Mesothelial cell of epicardium (in vitro differentiated cells): Measurements from ENCODE around the gene TDRD1.

DNA sequence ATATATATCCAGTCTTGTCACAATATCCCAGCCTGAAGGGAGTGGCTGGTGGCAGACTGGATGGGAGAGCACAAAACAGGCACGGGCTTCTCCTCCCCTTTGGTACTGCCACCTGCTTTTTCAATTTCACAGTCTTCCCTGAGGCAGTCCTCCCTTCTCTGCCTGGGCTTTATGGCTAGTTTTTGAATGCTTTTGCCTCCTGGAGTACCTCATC is 18.9 kb downstream of the ACSL5 start:
- PRO-cap: no peak

DNA sequence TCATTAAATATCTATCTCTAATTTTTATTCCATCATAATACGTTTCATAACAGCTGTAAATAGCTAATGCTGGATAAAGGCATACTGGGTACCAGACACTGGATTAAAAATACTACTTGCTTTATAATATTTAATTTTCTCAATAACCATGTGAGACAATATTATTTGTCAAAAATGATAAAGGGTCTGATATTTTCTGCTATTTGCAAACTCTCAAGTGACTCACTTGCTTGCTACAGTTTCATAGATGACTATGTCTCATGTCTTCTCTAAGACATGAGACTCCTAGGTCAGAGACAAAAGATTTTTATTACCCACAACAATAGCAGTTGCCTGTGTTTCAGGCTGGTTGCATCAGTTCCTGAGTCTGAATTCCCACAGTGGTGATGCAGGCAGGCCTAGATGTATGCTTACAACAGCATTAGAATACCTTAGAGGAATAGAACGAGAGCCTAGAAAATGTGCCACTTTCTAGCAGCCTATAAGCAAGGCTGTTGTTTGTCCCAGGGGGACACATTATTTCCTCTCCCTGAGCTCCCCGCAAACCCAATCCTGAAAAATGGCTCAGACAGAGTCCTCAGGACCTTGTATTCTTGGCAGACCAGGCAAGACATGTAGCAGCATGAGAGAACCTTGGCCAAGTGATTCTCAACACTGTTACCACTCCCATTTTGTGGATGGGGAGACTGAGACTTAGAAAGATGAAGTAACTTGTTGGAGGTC is 13.9 kb downstream of the VTI1A start:
- PRO-cap: no peak

- PRO-cap: no peak
These were observed 192.7 kb upstream of the TCF7L2 start for GRCh38 chr10:112757242-112757767.

DNA sequence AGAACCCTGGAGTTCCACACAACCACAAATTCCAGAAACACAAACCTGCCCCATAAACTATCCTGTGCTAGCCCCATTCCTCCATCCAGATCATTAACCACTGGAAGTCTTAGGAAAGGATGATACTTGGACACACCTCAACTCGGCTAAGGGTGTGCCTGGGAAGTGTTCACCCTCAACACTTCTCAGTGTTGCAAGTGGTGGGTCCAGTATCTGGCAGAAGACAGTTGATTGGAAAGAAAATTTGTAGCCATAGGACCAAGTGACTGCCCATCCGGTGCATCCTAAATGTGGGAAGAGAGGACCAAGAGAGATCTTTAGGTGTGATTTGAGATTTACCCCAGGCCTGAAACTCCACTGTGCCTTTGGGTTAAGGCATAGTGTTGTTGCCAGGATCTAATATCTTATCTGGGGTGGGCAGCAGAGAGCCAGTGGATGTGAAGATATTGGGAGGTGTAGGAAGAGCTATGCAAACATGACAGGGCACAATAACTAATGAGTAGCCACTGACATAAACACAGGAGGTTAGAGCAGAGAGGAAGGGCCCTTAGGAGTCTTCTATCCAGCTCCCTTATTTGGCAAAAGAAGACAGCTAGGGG is 176.5 kb upstream of the TCF7L2 start:
- PRO-cap: no peak

- PRO-cap: no peak
These were observed 117.6 kb upstream of the TCF7L2 start for GRCh38 chr10:112832244-112833024.

DNA sequence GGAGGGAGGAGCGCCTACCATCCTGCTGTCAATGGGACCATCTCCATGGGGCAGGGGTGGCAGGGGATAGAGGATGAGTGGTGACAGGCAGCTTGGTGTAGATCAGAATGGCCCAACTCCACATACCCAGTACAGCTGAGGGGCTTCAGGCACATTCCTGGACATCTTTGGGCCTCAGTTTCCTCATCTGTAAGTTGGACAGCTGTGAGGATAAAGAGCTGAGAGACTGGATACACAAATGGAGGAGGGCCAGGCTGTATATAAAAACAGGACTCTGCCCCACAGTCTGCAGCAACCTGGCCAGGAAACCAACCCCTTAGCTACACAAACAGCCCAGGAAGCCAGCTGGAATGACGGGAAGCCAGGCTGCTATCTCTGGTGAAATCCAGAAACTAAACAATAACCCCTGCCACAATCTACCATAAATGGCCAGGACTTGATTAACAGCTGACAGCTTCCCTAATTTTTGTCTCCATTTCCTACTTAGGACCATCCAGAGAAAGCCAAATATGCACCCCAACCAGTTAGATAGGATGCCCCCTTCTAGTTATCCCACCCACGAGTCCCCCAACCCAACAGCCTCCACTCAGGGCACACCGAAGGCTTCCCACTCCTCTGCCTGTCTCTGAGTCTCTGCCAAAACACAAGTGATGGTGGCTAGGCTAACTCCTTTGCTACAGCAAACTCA is 110.1 kb upstream of the TCF7L2 start:
- PRO-cap: no peak

- PRO-cap: bidirectional peak, plus-strand start at chr10:112951808, minus-strand start at chr10:112951609
These were observed 1.2 kb downstream of the TCF7L2 start for GRCh38 chr10:112950935-112951912.

- PRO-cap: no peak
These were observed 14.5 kb downstream of the TCF7L2 start for GRCh38 chr10:112964469-112965030.

- PRO-cap: no peak
These were observed 53.6 kb downstream of the TCF7L2 start for GRCh38 chr10:113003379-113004403.

DNA sequence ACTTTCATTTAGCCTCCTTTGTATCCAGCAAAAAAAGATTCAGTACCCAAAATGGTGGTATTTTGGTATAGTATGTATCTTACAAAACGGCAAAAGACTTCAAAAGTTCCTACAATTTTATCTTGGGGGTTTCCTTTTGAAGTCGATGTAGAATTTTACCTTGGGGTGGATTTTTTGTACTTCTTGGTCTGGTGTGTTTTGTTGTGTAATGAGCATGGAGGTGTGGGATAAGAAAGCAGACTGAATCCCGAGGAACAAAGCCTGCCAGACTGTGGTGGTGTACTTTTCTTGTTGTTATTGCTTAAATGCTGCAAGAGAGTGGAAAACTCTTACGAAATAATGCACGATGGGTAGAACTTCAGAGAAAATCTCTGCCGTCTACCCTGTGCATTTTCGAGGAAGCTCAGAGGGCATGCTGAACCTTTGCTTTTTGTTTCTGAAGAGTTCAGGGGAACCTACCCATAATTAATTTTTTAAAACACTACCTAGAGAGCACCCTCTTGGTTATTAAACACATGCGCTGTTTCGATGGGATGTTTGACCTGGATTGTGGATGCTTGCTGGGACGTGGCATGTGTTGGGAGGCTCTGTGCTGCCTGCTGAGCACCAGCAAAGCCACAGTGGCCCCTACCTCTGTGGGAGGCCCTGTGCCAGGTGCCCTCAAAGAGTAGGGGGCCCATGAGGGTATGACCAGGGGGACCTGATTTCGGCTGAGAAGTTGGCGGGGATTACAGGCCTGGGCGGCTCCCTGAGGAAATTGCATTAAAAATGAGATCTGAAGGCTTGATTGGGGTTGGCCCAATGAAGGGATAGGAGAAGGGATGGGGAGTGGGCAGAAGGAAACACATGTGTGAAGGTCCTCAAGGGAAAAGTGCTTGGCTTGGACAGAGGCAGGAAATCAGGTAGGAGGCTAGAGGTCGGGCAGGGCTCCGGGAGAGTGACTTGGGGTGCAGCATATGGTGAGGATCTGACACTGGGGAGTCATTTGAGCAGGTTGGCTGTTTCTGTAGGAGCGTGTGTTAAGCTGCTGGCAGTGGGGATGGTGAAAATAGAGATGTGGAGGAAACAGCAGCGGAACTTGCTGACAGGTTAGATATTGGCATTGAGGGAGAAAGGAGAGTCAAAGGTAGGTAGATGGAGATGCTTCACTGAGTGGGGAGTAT is 94.2 kb downstream of the TCF7L2 start:
- PRO-cap: no peak

DNA sequence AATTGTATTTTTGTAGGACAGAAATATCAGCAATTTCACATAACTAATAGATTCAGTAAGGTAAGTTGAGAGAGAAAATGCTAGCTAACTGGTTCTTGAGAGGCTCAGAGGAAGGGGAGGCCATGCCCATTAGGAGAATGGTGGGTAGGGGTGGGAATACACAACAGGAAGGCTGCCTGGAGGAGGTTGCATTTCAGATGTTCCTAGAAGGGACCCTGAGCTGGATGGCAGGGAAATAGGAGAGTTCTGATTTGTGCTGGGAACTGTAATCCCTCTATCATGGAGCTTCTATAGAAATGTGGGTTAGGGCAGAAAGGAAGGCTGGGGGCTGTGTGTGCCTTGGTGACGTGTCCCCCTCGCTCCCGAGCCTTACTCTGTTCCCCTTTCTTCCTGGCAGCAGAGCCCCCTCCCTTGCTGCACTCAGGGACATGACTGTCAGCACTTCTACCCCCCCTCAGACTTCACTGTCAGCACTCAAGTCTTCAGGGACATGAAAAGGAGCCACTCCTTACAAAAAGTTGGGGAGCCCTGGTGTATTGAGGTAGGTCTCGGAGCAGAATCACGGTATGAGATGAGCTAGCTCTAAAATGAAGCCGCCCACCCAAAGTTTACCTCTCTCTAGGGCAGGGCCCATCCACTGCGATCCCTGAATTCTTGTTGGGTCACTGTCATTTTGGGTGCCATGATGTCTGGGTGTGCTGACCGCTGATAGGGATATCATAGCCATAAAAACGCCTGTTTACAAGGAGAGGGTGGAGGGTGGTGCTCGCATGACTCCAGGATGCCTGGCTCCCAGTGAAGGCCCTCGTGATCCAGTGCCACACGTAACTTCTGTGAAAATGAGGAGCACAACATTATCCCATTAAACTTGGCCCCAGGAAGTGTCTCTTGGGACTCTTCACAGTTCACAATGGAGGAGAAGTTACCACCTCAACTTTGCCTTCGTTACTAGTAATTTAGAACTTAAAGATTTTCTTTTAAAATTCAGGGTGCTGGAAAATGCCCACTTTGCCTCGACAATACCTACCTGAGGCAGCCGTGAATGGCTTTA is 139.3 kb downstream of the TCF7L2 start:
- PRO-cap: no peak

- PRO-cap: no peak
These were observed 170.0 kb downstream of the TCF7L2 start for GRCh38 chr10:113119860-113120556.

DNA sequence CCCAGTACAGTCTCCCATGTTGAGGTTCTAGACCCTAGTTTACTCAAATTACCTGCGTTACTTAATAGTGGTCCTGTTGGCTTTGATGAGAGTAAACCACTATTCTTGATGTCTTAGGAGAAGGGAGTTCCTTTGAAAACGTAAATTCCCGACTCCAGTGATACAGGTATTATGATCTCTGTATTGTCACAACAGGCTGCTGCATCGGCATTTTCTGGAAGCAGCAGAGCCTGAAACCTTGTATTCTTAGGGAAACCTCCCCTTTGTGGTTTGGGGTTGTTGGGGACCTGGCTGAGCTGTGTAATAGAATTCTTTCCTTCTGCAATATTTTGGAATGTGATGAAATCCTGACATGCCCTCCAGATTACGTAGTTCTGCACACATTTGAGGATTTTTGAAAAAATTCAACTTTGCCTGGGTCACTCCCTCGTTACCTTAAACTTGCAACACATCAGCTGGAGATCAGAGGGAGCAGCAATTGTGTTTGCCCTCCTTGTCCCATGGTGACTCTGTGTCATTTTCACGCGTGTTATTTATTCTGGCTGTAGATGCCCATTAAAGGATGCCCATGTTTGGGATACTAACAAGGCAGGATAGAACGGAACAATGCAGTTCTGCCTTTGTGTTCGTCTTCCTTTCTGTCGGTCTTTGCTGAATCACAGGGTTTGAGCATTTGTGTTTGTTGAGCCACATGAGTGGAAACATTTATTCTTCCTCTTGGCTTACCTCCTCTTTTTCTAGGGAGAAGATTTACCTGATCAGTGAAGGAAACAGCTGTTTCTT is 181.6 kb downstream of the TCF7L2 start:
- PRO-cap: no peak

GRCh38 chr10:113273335-113274449 is 279.2 kb upstream of the HABP2 start:
- PRO-cap: no peak

GRCh38 chr10:114048296-114049136 is 4.8 kb downstream of the ADRB1 start:
- PRO-cap: no peak

GRCh38 chr10:114068186-114068622 is 24.5 kb downstream of the ADRB1 start:
- PRO-cap: no peak

- PRO-cap: no peak
These were observed 57.3 kb downstream of the ADRB1 start for GRCh38 chr10:114100792-114101587.

DNA sequence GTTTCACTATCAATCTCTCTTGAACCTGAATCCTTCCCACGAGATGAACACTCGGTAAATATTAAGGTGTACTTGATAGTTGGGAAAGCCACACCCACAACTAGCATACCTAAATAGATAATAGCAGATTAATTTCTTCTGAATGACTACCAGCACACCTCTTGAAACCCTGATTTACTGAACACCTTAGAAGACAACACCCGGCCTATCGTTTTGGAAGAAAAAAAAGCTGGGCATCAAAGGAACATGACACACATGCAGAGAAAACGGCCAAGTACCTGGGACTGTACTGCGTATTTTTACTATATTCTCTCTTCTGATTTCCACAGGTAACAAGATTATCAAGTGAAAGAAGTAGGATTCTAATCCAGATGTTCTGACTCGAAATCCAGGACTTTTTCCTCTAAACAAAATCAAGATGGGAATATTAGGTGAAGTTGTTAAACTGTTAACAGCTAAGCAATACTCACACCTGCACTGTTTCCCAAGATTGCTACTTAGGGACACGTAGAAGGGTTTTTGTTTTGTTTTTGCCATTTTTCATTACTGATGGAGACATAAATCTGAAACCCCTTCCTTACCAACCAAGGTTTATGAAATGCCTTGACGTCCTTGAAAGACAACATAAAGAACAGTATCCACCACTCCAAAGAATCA is 1.0 kb downstream of the CCDC186 start:
- PRO-cap: no peak

- PRO-cap: no peak
These were observed 423 bp downstream of the CCDC186 start for GRCh38 chr10:114173520-114174040.

DNA sequence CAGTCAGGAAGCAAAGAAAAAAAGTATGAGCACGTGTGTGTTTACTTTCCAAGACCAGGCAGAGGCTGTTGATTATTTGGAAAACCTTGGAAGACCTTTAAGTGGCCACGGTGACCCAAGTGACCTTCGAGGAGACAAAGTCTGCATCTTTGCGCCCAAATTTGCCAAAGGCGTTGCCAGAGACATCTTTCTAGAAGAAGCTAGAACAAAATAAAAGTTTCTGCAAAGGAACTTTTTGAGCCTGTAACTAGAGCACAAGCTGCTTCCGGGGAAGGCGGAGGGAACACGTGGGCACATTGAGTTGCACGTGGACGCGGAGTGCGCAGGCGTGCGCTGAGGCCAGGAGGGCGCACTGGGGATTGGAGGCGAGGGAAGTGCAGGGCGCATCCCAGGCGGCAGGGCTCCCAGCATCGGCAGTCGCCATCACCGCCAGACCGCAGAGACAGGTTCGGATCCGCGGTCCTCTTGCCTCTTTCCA is at the start of gene TDRD1:
Gene TDRD1 (plus strand): TSS at position 416 of the 478 bp plus-strand sequence.
- PRO-cap: no peak